Mesenchymal stem cell of adipose (primary cell): ENCODE measurements around a stretch of chr10.

DNA sequence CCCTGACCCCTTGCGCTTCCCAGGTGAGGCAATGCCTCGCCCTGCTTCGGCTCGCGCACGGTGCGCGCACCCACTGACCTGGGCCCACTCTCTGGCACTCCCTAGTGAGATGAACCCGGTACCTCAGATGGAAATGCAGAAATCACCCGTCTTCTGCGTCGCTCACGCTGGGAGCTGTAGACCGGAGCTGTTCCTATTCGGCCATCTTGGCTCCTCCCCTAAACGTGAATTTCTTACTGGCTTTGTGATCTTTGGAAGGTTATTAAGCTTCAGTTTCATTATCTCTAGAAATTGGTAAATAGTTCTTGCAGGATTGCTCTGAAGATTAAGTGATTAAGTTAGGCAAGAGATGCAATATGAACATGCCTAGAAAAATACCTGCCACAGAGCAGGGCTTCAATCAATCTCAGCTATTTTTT lies 196.0 kb upstream of the ADO start:
- CAGE, long polyA plus RNA, result no peak

DNA sequence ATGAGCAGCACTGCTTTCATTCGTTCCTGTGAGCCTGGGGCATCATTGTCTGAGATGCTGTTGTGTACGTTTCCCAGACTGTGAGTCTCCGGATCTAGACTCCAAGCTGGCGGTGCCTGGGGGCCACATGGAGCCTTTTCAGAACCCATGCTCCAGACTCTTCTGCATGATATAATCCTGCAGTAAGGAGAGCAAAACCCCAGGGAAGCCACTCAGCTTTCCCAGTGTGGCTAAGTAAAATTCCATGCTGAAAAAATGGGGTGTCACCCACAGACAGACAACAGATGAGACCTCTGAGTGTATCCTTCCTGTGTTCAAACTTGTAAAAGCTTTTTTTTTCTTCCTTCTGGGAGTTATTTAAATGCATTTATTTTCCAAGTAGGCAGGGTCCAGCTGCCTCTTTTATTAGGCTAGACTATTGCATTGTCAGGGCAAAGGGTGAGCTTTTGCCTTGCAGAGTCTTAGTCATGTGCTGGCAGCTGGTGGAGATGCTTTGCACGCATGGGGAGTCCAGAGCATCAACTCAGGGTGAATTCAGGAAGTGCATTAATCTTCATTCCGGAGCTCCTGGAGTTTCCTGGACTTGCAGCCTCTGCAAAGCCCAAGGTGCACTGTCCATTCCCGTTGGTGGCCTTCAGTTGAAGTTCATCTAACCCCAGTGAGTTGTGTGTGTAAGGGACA lies 185.7 kb upstream of the ADO start:
- CAGE, long polyA plus RNA, result no peak

DNA sequence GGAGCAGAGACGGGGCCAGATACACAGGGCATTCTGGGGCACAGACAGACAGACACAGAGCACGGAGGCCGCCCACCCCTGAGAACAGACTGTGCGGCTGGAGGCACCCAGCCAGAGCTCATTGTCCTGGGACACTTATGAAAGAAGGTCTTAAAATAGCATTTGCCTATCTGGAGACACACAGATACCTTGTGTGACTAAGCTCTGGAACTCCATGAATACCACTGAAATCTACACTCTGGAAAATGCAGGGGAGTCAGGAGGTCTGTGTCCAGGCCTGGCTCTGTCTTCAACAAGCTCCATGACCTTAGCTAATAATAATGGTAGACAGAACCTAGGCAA lies 41.3 kb upstream of the ADO start:
- CAGE, long polyA plus RNA, result no peak

- CAGE, long polyA plus RNA, result no peak
Observed at GRCh38 chr10:62817082-62817815, 1.1 kb upstream of the EGR2 start.

DNA sequence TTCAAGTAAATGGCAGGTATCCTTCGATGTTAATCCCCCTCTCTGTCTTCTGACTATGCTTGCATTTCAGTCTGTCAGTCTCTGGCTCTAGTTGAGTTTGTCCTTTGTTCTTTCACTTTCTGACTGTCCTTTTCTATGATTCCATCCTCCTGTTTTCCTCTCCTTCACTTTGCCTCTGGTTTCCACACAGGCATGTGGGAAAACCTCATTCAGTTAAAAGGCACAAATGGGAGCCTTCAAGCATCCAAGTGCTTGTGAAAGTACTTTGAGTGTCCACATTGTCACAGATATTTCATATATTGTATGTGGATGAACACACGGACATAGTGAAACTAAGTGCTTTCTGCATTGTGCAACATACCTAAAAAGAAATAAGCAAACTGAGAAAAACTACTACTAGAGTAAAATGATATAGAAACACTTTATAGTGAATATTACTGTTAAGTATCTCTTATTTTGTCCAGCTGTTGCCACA lies 71.6 kb downstream of the NRBF2 start:
- CAGE, long polyA plus RNA, result no peak

DNA sequence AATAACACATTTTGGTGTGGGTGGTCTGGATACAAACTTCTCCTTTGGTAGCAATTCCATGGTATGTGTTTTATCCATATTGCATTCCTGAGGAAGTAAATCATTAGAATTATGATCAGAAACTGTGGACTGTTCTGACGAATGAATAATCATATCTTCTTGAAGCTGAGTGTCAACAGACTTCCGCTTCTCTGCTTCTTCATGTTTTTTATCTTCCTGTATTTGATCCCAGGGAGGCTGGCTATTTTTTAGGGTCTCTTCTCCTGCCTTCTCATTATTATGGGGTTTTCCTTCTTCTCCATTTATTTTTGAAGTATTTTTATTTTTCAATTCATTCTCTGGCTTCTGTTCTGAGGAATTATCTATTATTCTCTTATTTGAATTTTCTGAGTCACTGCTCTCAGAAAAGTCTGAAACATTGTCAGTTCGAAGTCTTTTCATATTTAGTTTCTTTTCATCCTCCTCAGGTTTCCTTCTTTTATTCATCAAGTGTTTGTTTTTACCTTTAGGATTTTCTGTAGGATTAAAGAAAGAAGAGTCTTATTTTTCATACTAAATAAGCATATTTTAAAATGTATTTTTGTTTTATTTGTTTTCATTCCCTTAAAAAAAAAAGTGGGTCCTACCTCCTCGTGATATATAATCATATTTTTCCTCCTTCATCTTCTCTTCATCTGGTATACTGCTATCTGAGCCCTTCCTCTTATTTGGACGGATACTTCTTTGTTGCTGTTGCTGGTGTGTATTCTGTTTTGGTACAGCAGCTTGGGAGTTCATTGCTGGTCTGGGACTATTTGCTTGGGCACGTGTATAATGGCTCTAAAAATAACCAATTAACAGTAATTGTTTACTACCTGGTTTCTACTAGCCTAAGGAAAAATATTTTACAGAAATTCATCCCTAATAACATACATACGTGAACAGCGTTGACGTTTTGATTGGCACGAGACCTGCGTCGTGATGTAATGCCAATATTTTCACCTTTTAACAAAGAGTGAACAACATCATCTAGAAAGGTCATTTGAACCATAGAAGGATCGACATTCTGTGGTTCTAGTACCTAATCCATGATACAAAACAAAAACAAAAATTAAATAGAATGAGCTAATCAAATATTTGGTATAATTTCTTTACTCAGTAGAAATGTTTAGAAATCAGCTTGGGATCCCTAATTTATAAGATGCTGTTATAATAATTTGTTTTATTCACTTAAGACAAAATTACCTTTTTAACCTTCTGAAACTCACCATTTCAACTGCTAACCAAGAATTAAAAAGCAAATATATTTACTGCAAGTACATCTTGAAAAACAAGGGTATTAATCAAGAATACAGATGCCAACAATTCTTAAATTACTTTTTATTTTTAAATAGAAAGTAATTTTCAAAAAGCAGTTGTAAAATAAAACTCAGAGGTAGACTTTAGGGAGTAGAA lies 82.0 kb downstream of the NRBF2 start:
- CAGE, long polyA plus RNA, result no peak

DNA sequence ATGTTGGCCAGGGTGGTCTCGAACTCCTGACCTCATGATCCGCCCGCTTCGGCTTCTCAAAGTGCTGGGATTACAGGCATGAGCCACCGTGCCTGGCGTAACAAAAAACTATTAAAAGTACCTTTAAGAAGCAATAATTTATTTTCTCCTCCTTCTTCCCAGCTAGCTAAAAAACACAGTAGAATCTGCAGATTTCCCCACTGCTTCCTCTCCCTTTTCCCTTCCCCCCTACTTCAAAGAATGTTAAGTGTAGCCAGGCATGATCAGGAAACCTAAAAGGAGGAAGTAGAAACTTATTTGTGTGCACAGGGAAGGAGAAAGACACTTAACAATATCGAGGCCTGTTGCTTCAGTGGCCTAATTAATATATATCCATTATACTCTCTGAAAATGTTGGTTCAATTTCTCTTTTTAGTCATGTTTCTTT lies 127.7 kb downstream of the NRBF2 start:
- CAGE, long polyA plus RNA, result no peak

- CAGE, long polyA plus RNA, result no peak
Observed at GRCh38 chr10:63485237-63486016, 19.6 kb upstream of the JMJD1C start.

GRCh38 chr10:63628502-63629078 lies 107.4 kb downstream of the REEP3 start:
- CAGE, long polyA plus RNA, result no peak

DNA sequence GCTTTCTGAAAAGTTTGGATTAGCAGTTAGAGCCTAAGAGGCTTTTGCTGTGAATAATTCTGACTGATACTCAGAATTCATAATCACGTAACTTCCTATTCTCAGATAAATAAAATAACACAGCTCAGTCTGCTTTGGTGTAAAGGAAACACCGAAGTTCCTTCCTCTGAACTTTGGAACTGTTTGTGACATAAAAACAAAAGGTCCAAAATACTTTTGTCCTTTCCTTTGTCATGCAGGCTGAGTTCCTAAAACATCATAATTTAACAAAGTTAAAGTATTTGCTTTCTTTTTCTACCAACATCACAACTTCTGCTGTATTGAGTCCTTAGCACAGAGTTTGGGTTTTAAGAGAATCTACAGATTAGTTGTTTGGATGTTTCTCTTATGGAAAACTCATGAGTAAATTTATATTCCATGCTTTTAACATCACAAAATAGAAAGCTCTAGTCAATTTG lies 123.3 kb downstream of the REEP3 start:
- CAGE, long polyA plus RNA, result no peak

GRCh38 chr10:65571187-65571710 lies 1354.6 kb upstream of the LRRTM3 start:
- CAGE, long polyA plus RNA, result no peak

GRCh38 chr10:67811818-67812450 lies 26.1 kb downstream of the DNAJC12 start:
- CAGE, long polyA plus RNA, result no peak

GRCh38 chr10:67885636-67885952 lies 1.1 kb downstream of the SIRT1 start:
- CAGE, long polyA plus RNA, result no peak

- CAGE, long polyA plus RNA, result no peak
Observed at GRCh38 chr10:68110113-68110494, 816 bp downstream of the MYPN start.

DNA sequence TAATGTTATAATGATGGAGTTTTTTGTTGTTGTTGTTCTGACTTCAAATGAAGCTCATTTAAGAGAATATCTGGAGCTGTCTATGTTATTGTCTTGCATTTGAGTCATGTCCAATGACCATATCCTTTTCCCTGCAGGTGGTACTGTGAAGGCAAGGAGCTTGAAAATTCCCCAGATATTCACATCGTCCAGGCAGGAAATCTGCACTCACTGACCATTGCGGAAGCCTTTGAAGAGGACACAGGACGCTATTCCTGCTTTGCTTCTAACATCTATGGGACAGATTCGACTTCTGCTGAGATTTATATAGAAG lies 33.5 kb downstream of the MYPN start:
- CAGE, long polyA plus RNA, result no peak

DNA sequence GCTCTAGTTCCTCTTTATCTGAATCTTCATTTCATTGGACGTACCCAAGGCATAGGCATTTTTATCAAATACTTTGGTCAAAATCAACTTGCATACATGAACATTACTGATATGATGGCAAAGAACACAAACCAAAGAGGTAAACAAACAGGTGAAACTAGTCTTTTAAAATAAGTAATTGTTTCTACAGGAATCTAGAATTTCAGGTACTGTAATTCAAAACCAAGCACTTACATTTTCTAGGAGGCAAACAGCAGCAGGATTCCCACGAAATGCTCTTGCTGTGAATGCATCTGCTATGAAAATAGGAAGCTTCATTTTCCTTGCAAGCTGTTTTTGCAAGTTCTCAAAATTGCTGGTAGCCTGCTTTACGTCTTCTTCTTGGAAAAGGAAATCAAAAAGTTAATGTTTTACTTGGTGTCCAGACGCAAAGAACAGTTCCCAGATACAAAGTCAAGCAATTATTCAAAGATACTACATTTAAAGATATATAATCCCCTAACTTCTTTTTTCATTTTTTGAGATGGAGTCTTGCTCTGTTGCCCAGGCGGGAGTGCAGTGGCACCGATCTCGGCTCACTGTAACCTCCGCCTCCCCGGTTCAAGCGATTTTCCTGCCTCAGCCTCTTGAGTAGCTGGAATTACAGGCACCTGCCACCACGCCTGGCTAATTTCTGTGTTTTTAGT lies 25.2 kb upstream of the HNRNPH3 start:
- CAGE, long polyA plus RNA, result no peak

- CAGE, long polyA plus RNA, result no peak
Observed at GRCh38 chr10:68318828-68318997, 13.2 kb upstream of the HNRNPH3 start.

DNA sequence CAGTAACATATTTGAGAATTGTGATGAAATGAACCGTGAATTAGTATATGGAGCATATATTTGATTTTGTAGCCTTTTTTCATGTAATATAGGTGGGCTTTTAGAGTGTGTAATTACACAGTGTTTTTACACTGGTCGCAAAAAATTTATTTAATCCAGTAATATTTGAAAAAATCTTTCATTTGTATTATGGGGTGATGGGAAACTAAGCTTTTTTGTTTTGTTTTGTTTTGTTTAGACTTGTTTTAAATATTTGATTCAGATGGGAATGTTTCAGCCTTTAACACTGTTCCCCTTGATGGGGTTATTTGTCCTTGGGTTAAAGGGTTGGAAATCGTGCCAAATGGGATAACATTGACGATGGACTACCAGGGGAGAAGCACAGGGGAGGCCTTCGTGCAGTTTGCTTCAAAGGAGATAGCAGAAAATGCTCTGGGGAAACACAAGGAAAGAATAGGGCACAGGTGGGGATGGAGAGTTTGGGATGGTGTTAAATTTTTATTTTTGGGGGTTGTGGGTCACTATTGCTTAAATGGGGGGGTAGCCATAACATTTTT lies 4.9 kb upstream of the PBLD start:
- CAGE, long polyA plus RNA, result no peak

GRCh38 chr10:68525658-68526178 lies 1.6 kb downstream of the SLC25A16 start:
- CAGE, long polyA plus RNA, result no peak

DNA sequence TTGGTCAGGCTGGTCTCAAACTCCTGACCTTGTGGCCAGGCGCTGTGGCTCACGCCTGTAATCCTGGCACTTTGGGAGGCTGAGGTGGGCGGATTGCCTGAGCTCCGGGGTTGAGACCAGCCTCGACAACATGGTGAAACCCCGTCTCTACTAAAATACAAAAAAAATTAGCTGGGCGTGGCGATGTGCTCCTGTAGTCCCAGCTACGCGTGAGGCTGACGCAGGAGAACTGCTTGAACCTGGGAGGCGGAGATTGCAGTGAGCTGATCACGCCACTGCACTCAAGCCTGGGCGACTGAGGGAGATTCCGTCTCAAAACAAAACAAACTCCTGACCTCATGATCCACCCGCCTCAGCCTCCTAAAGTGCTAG lies 5.2 kb upstream of the TET1 start:
- CAGE, long polyA plus RNA, result no peak